H4 (cell line): ENCODE measurements around the gene AHCYL2.

- RAMPAGE, long total RNA: no peak
Measured at GRCh38 chr7:127666790-127667575, 15.0 kb downstream of the SND1 start.

DNA sequence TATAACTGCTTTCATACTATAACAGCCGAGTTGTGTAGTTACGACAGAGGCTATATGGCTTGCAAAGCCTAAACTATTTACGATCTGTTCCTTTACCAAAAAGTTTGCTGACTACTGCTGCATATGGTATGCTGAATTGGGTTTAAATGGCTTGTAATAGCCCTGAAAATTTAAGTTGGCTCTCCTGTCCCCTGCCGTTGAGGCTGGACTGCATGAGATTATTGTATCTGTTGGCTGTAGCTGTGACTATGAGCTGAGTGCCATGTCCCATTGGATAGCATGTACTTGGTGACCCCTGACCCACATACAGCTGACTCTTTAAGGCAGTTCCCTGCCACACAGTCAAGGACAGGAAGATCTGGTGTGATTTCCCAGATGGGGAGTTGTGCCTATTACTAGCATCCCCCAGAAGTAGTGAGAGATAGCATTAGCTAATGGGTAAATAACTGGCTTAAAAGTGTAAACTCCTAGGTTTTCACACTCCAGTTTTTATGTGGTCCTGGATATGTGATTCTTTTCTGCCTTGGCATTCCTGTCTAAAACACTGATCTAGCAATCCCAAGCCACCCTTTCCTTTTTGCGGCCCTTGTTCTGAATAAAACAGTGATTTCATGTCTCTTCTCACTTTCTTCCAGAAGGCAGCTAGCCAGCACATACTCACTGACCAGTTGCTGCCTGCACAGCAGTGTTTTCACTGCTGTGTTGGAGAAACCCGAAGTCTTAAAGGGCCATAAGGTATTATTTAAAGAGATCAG is 36.0 kb downstream of the LRRC4 start:
- RAMPAGE, long total RNA: no peak

- RAMPAGE, long total RNA: no peak
Measured at GRCh38 chr7:128028251-128028773, 2.9 kb downstream of the LRRC4 start.

- RAMPAGE, long total RNA: no peak
Measured at GRCh38 chr7:128028971-128029317, 2.3 kb downstream of the LRRC4 start.

DNA sequence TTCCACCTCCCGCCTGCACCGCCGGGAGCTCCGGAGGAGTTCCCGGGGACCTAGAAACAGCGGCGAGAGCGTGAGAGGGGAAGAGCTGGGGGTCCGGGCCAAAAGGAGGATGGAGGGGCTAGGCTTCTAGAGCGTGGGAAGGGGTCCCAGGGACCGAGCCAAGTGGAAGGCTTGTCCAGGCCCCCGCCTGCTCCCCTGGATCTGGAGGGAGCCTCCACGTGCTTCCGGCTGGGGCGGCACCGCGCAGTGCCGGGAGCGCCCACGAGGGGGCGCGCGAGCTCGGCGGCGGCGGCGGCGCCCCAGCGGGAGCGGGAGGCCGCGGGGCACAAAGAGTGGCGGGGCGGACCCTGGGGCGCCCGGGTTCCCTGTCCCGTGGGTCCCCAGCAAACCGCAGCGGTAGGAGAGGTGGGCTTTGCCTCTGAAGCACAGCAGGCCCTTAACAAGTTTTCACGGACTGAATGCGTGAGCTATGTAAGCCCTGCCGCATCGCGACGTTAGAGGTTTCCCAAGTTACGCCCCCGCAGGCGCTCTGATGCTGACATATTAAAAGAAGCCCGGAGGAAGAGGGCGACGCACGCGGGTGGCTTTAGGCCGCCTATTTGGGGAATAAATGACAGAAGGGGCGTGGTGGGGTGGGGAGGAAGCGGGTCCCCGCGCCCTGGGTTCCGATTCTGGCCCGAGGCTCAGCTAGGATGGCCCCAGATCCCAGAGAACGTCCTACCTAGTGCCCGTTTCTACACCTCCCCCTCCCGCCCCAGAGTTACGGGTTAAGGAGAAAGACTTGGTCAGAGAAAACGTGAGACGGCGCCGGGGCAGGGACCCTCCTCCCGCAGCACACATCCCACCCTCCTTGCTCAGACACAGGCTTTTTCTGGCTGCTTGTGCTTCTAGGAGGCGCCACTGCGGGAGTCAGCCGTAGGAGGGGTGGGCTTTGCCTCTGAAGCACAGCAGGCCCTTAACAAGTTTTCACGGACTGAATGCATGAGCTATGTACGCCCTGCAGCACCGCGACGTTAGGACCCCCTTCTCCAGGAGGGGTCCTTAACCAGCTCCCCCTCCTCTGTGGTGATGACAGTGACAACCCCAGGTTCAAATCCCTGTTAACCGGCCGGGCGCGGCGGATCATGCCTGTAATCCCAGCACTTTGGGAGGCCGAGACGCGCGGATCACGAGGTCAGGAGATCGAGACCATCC is 104.7 kb upstream of the LRRC4 start:
- RAMPAGE, long total RNA: no peak

GRCh38 chr7:128404950-128405193 is 4.9 kb downstream of the IMPDH1 start:
- RAMPAGE, long total RNA: no peak

GRCh38 chr7:128407317-128408533 is 2.1 kb downstream of the IMPDH1 start:
- RAMPAGE, long total RNA: no peak

DNA sequence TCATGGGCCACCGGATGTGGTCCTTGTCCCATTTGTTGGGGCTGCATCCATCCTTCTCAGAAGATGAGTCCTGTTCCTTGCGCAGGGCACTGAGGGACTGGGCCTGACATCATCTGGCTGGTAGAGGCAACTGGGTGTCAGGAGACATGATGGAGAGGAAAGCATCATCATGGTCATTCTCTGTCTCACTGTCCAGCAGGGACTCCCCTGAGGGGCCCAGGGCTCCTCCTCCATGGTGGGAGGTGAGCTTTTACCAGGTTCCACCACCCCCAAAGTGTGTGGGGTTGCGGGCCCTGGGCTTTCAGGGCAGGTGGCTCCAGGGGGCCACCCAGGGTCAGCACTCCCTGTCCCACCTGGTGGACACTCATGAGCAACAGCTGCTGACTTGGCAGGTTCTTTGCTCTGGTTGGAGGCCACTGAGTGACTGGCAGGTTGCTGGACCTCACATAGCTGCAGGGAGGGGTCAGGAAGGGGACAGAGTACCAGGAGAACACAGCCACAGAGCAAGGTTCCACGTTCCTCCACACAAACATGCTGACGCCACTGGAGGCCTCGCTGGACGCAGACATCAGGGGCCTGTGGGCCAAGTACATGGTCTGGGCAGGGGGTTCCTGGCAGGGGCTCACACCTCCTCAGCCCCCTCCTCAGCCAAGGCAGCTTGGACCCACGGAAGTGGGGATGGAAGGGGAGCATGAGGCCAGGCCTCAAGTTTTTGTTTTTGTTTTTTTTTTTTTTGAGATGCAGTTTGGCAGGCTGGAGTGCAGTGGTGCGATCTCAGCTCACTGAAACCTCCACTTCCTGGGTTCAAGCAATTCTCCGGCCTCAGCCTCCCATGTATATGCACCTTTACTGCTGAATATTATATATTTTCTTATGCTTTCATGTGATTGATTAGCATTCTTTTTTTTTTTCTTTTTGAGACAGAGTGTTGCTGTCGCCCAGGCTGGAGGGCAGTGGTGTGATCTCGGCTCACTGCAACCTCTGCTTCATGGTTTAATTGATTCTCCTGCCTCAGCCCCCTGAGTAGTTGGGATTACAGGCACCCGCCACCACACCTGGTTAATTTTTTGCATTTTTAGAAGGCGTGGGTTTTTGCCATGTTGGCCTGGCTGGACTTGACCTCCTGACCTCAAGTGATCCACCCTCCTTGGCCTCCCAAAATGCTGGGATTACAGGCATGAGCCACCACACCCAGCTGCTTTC is 13.5 kb upstream of the GARIN1A start:
- RAMPAGE, long total RNA: no peak

GRCh38 chr7:128754110-128754821 is 15.1 kb downstream of the CALU start:
- RAMPAGE, long total RNA: no peak

DNA sequence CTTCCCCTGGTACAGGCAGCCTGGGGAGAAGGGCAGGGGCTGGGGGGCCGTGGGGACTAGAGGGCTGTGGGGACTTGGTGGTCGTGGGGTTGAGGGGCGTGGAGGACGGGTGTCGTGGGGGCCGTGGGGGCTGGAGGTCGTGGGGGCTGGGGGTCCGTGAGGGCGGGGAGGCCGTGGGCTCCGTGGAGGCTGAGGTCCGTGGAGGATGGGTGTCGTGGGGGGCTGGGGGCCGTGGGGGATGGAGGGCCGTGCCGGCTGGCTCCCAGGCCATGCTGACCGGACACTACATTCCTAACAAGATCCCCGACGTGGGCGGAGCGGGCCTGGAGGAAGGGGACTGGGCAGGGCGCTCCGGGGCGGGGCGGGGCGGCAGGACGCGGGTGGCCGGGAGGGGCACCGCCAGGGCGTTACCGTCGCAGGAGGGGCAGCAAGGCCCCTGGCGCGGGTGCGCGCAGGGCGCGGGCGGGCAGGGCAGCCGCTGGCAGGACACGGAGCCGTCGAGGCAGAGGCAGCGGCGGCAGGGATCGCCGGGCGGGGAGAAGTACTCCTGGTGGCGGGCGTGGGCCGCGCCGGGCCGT is 19.9 kb downstream of the KCP start:
- RAMPAGE, long total RNA: no peak

DNA sequence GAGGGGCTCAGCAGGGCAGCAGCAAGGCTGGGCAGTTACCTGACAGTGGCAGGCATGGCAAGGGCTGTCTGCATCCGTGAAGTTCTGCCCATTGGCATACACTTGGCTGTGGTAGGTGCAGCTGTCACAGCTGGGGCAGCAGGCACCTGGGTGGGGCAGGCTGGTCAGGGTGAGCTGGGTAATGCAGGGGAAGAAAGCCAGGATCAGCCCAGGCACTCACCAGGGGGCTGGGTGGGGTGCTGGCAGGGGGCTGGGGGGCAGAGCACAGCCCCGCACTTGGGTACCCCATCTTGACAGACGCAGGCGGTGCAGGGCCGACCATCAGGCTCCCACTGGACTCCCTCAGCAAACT is 17.9 kb downstream of the KCP start:
- RAMPAGE, long total RNA: no peak

- RAMPAGE, long total RNA: no peak
Measured at GRCh38 chr7:128948919-128950125, 11.6 kb downstream of the IRF5 start.

GRCh38 chr7:128953910-128954606 is 16.3 kb downstream of the IRF5 start:
- RAMPAGE, long total RNA: no peak

GRCh38 chr7:129066914-129067417 is 12.1 kb upstream of the TNPO3 start:
- RAMPAGE, long total RNA: no peak

DNA sequence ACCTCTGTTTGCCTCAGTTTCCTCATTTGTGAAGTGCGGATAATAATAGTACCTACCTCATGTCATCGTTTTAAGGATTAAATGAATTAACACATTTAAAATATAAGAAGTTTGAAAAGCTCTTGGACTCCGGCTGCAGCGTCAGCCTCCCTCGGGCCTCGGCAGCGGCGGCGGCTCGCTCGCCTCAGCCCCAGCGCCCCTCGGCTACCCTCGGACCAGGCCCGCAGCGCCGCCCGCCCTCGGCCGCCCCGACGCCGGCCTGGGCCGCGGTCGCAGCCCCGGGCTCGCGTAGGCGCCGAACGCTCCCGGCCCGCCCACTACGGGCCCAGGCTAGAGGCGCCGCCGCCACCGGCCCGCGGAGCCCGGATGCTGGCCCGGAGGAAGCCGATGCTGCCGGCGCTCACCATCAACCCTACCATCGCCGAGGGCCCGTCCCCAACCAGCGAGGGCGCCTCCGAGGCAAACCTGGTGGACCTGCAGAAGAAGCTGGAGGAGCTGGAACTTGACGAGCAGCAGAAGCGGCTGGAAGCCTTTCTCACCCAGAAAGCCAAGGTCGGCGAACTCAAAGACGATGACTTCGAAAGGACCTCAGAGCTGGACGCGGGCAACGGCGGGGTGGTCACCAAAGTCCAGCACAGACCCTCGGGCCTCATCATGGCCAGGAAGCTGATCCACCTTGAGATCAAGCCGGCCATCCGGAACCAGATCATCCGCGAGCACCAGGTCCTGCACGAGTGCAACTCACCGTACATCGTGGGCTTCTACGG is 18.2 kb upstream of the TSPAN33 start:
- RAMPAGE, long total RNA: no peak

DNA sequence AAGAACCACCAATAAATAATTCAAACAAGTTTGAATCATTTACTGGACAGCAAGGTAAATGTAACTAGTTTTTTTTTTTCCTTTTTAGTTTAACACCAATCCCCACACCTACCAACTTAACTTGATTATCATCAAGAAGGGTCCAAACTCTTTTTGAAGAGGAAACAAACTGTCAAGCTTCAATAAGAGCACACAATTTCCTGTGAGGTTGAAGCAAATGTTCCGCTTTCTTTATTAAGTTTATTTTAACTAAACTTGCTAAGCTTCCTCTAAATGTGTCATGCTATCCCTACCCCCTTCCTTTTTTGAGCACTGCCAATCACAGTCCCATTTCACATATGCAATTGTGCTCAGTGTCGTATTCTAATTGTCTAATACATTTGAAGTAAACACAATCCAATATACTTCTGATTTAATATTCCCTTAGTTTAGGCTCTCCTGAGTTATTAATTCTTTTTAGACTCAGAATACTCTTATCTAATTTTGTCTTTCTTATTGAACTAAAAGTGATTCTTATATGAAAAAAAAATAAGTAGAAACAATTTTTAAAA is 7.2 kb upstream of the TSPAN33 start:
- RAMPAGE, long total RNA: no peak

DNA sequence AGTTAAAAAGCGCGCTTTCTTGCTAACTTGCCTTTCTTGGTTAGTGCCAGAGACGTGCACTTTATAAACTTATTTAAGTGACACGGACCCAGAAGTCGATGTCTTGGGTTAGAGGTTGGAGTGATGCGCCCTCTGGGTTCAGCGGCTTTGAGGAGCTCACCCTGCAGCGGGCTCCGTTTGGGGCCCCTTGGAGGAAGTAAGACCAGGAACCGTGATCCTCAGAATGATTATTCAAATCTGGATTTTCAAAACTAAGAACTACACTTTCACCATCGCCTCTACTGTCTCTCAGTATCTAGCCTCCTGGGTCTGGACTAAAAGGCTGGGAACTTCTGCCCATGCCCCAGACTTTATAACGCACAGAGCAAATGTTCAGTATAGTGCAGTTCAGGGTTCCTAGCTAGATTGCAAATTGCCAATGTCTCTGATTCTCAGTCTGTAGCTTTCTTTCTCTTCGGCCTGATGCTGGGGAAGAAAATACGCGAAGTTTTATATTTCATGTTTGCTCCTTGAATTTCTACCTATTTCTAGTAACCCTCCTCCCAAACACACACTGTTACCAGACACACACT is 18.6 kb upstream of the SMO start:
- RAMPAGE, long total RNA: no peak

DNA sequence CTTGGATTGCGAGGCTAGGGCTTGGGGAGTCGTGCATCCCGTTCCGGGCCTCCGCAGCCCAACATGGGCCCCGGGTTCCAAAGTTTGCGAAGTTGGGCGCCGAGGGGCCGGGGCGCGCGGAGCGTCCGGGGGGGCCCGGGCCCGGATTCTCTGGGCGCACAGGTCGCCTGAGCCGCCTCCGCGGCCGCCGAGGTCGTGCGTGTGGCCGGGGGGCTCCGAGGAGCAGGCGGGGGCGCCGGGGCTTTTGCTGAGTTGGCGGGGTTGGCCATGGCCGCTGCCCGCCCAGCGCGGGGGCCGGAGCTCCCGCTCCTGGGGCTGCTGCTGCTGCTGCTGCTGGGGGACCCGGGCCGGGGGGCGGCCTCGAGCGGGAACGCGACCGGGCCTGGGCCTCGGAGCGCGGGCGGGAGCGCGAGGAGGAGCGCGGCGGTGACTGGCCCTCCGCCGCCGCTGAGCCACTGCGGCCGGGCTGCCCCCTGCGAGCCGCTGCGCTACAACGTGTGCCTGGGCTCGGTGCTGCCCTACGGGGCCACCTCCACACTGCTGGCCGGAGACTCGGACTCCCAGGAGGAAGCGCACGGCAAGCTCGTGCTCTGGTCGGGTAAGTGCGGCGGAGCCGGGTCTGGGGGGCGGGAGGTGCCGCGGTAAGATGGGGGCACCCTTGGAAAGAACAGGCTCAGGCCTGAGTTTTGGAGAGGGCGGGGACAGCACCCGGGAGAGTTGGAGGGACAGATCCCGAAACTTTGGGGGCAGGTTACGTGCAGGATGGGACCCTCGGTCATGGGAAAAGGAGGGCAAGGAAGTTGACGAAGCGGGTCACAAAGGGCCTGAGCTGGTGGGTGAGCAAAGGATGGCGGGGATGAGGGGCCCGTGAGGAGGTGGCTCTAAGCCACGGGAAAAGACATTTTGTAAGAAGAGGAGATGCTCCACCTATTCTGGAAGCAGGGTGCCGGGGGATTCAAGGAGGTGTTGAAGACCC is 740 bp downstream of the SMO start:
- RAMPAGE, long total RNA: no peak

- RAMPAGE, long total RNA: no peak
Measured at GRCh38 chr7:129224407-129225359, at the start of gene AHCYL2. AHCYL2 (plus strand) TSS chr7:129225030.

GRCh38 chr7:129264977-129265741 is 40.3 kb downstream of the AHCYL2 start:
- RAMPAGE, long total RNA: no peak